Esophagus muscularis mucosa (tissue), 4 donors: Measurements from ENCODE around the genes NPIPB11 and FBRS.

GRCh38 chr16:29156817-29157639, 172.2 kb downstream of the LAT start:
- PRO-cap = bidirectional peak, plus-strand start at chr16:29157376, minus-strand start at chr16:29157124
- RAMPAGE, long total RNA, 4 experiments = no peak in any of the 4 experiments

DNA sequence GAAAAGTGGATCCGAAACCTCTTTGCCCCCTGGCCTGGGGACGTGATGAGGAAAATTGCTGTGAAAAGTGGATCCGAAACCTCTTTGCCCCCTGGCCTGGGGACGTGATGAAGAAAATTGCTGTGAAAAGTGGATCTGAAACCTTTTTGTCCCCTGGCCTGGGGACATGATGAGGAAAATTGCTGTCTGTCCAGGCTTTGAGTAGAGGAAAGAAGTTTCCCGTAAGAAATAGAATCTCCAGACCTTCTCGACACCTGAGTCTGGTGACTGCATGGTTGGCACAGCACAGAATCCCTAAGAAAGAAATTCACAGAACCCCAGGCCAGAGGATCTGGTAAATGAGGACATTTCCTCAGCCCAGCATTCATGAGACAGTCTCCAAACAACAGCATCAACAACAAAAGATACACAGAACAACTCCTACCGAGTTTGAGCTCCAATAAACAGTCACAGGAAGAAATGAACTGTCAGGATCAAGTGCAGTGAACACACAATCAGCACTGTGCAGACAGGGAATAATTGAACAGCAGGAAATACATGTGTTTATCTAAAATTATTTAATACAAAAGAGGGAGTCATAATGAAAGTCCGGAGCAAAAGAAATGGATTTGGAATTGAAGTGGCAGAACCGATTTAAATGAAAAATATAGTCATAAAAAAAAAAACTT, 189.0 kb downstream of the LAT start:
- PRO-cap = no peak
- RAMPAGE, long total RNA, 4 experiments = no peak in any of the 4 experiments

GRCh38 chr16:29177515-29178819, 193.1 kb downstream of the LAT start:
- PRO-cap = no peak
- RAMPAGE, long total RNA, 4 experiments = no peak in any of the 4 experiments

GRCh38 chr16:29220001-29220286, 186.6 kb downstream of the NPIPB11 start:
- PRO-cap = no peak
- RAMPAGE, long total RNA, 4 experiments = no peak in any of the 4 experiments

- PRO-cap = no peak
- RAMPAGE, long total RNA, 4 experiments = no peak in any of the 4 experiments
These were observed 106.3 kb downstream of the NPIPB11 start for GRCh38 chr16:29300220-29300695.

GRCh38 chr16:29406626-29406995, at the start of gene NPIPB11:
NPIPB11 (minus strand) TSS chr16:29406711.
- PRO-cap = no peak
- RAMPAGE, long total RNA, 4 experiments = no peak in any of the 4 experiments

DNA sequence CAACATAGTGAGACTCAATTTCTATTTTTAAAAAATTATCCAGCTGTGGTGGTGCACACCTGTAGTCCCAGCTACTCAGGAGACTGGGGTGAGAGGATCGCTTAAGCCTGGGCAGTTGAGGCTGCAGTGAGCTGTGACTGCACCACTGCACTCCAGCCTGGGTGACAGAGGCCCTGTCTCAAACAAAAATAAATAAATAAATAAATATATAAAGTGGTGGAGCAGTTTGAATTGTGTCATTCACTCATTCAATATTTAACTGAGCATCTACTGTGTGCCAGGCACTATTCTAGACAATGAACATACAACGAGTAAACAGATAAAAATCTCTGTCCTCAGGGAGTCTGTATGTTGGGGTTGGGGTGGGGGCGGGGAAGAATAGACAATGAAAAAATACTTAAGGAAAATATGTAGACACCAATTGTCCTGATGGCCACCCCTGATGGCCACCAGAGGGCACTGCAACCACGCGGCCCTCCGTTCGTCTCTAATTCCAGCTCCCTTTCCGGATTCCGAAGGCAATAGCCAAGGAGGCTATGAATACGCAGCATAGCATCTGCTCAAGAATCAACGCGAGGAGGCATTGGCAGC, 21.3 kb downstream of the QPRT start:
- PRO-cap = no peak
- RAMPAGE, long total RNA, 4 experiments = no peak in any of the 4 experiments

DNA sequence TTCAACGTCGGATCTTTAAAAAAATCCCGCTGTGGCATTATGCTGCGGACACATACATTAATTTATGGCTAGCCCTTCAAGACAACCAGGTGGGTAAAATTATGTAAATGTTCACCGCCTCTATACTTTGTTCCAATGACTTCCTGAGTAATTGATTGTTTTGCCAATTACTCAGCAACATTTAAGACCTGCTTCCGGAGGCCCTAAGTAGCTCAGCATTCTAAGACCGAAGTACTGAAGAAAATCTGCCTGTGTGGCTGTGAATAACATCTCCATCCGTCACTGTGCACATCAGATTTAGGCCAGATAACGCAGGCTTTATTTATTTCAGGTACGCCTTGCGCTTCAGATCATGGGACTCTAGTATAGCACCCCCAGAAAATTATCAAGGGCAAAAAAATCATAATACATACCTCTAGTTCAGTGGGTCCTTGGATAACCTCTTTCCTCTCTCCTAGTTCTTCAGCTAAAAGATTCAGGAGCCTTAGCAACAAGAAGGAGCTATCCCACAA, 23.4 kb downstream of the QPRT start:
- PRO-cap = no peak
- RAMPAGE, long total RNA, 4 experiments = no peak in any of the 4 experiments

DNA sequence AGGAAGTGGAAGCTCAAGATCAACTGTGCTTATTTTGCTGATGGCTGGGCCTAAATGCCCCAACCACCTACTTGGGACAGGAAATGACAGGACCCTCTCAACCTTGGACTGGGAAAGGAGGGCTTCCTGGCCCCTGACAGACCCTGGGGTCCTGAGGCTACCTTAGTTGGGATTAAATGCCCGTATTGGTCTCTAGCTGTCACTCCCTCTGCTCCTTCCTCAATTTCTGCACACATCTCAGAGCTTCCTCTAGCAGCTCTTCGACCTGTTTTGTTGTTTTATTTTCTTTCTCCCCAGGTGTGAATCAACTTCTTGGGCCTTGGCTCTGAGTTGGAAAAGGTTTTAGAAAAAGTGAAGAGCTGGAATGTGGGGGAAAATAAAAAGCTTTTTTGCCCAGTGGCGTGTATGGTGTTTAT, 1.0 kb upstream of the TAOK2 start:
- PRO-cap = no peak
- RAMPAGE, long total RNA, 4 experiments = no peak in any of the 4 experiments

DNA sequence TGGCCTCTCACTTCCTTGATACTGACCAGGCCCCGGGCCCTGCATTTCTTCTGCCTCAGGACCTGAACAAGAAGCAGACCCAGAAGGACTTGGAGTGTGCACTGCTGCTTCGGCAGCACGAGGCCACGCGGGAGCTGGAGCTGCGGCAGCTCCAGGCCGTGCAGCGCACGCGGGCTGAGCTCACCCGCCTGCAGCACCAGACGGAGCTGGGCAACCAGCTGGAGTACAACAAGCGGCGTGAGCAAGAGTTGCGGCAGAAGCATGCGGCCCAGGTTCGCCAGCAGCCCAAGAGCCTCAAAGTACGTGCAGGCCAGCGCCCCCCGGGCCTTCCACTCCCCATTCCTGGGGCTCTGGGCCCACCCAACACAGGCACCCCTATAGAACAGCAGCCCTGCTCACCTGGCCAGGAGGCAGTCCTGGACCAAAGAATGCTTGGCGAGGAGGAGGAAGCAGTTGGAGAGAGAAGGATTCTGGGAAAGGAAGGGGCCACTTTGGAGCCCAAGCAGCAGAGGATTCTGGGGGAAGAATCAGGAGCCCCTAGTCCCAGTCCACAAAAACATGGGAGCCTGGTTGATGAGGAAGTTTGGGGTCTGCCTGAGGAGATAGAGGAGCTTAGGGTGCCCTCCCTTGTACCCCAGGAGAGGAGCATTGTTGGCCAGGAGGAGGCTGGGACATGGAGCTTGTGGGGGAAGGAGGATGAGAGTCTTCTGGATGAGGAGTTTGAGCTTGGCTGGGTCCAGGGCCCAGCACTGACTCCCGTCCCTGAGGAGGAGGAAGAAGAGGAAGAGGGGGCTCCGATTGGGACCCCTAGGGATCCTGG, 9.0 kb downstream of the HIRIP3 start:
- PRO-cap = no peak
- RAMPAGE, long total RNA, 4 experiments = no peak in any of the 4 experiments

- PRO-cap = no peak
- RAMPAGE, long total RNA, 4 experiments = no peak in any of the 4 experiments
These were observed 1.2 kb downstream of the PPP4C start for GRCh38 chr16:30076971-30077422.

GRCh38 chr16:30082379-30082760, 6.6 kb downstream of the PPP4C start:
- PRO-cap = no peak
- RAMPAGE, long total RNA, 4 experiments = no peak in any of the 4 experiments

DNA sequence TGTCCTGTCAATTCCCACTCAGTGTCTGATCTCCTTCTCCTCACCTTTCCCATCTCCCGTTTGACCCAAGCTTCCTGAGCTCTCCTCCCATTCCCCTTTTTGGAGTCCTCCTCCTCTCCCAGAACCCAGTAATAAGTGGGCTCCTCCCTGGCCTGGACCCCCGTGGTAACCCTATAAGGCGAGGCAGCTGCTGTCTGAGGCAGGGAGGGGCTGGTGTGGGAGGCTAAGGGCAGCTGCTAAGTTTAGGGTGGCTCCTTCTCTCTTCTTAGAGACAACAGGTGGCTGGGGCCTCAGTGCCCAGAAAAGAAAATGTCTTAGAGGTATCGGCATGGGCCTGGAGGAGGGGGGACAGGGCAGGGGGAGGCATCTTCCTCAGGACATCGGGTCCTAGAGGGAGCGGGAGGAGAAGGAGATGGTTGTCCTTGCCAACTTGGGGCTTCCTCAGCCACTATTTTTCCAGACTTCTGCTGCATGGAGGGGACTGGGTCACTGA, 1.8 kb upstream of the TBC1D10B start:
- PRO-cap = no peak
- RAMPAGE, long total RNA, 4 experiments = no peak in any of the 4 experiments

DNA sequence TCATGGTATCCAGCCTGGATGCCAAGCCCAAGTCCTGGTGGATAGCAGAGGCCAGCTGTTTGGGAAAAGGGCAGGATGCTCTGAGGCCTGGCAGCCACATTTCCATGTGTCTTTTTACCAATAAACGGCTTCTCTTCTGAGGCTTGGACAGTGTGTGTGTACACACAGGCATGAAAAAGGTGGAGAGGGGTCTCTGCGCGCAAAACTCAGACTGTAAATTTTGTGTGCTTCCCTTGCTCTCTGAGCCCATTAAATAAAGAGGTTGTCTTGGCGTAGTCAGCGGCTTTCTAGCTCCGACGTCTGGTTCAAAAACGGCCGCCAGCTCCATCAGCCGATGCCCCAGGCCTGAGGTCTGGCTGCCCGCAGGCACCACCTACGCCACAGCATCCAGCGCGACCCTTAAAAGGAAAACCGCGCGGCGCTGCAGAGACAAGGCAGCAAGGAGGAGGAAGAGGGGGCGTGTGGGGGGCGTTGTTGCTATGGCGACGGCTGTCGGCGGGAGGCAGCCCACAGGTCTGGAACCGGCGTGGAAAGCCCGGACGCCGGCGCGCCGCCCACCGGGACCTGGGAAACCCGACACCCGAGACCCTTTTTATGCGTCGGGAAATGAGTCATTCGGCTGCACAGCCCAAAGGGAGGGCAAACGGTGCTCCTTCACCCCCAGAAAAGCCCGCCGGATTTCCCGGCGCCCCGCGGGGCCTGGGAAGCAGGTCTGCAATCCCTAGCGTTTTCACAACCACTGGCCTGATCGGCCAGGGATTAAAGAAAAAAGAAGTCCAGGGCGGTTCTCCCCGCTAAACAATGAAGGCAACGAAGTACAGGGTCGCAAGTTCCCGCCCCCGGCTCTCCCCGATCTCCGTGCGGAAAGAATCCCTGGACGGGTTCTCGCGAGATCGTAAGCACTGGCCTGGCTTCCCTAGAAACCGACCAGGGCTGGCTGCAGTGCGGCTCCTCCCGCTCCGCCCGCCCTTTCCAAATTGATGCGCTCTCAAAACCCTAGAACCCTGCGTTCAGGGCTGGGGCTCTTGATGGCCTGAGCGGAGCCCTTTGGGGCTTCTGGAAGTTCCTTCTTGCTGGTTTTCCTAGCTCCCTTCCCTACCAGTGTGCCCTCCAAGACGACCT, 5.0 kb downstream of the ZNF48 start:
- PRO-cap = bidirectional peak, plus-strand start at position 480 of the sequence, minus-strand start at position 354 of the sequence; bidirectional peak, plus-strand start at position 679 of the sequence, minus-strand start at position 566 of the sequence; bidirectional peak, plus-strand start at position 919 of the sequence, minus-strand start at position 868 of the sequence
- RAMPAGE, long total RNA, 4 experiments = no peak in any of the 4 experiments

GRCh38 chr16:30417389-30418511, 10.3 kb downstream of the ZNF771 start:
- PRO-cap = unidirectional peak, minus-strand start at chr16:30417615; bidirectional peak, plus-strand start at chr16:30418087, minus-strand start at chr16:30417903
- RAMPAGE, long total RNA, 4 experiments = no peak in any of the 4 experiments

DNA sequence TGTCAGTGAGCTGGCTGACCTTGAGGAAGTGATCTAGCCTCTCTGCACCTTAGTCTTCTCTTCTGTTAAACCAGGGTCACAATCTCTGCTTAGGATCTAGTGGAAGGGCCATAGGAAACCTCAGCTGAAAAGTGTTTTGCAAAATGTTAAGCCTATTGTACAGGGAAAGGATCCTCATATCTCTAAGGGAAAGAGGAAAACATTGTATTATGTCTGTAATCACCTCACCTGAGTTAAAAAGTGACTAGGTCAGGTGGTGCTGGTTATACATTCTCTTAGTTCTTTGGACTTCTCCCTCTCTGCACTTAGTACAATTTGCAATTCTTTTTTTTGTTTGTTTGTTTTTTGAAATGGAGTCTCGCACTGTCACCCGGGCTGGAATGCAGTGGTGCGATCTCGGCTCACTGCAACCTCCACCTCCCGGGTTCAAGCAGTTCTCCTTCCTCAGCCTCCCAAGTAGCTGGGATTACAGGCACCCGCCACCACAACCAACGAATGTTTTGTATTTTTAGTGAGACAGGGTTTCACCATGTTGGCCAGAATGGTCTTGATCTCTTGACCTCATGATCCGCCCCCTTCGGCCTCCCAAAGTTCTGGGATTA, 2.0 kb upstream of the SEPHS2 start:
- PRO-cap = no peak
- RAMPAGE, long total RNA, 4 experiments = no peak in any of the 4 experiments

GRCh38 chr16:30555918-30556638, 2.1 kb downstream of the ZNF764 start:
- PRO-cap = no peak
- RAMPAGE, long total RNA, 4 experiments = no peak in any of the 4 experiments

- PRO-cap = no peak
- RAMPAGE, long total RNA, 4 experiments = no peak in any of the 4 experiments
These were observed 13.6 kb upstream of the ZNF689 start for GRCh38 chr16:30623428-30624550.

DNA sequence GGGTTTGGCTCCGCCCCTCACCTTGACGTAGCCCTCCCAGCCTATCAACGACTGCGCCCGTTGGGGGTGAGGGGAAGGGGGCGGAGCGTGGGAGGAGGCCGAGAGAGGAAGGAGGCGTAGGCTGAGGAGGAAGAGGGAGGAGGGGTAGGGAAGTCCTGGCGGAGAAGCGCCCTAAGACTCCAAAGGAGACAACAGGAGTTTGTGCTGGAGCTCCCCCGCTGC, at the start of gene FBRS:
Gene FBRS, plus strand, starts transcription at position 101 of the 222 bp plus-strand sequence.
- PRO-cap = bidirectional peak, plus-strand start at position 84 of the sequence, minus-strand start outside the sequence
- RAMPAGE, long total RNA, 4 experiments = start-site peak on the plus strand in 4 of 4 experiments, centred at positions 81 to 116 of the sequence, 95 to 169 reads per replicate

DNA sequence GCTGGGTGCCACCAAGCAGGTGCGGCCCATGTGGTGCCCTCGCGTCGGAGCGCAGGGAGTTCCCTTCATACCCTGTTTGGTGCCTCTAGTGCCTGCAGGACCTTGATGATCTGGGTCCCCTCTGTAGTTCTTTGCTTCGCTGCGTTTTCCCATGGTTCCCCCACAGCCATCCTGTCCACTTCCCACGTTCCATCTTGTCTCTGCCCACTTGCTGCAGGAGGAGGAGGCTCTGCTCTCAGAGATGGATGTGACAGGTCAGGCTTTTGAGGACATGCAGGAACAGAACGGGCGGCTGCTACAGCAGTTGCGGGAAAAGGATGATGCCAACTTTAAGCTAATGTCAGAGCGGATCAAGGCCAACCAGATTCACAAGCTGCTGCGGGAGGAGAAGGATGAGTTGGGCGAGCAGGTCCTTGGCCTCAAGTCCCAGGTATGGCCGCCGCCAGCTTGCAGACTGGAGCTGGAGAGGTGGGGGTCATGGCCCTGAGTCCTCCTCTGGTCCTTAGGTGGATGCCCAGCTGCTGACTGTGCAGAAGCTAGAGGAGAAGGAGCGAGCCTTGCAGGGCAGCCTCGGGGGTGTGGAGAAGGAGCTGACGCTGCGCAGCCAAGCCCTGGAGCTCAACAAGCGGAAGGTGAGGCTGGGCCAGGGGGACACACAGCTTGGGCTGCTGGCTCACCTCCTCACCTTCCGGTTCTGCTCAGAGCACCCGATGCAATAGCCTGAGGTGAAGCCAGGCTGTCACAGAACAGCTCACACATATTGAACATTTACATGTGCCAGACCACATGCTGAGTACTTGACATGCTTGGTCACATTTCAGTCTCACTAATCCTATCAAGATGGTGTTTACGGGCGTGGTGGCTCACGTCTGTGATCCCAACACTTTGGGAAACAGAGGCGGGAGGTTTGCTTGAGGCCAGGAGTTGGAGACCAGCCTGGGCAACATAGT, 7.1 kb downstream of the RNF40 start:
- PRO-cap = no peak
- RAMPAGE, long total RNA, 4 experiments = no peak in any of the 4 experiments